Ovary (tissue), 7 donors: Measurements from ENCODE around the gene FAM8A1.

DNA sequence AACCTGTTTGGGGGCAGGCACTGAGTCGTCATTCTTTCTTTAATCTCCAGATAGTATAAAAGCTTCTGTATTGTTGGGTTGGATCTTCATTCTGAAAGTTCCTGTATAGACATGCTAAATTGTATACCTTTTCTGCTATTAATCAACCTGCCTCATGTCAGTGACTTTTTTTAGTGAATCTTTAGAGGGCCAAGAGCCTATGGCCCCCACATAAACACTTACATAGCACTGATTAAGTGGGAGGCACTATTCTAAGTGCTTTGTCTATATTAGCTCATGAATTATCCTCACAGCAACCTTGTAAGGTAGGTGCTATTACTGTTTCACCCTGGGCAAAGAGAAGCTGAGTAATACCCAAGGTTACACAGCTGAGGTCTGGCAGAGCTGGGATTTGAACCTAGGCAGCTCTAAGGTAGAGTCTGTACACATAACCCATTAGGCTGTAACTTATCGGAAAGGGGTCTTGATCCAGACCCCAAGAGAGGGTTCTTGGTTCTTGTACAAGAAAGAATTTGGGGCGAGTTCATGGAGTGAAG, 232.4 kb upstream of the DTNBP1 start:
- PRO-cap, 7 experiments = no peak in any of the 7 experiments
- RAMPAGE, long total RNA, 2 experiments = no peak in any of the 2 experiments

- PRO-cap, 7 experiments = no peak in any of the 7 experiments
- RAMPAGE, long total RNA, 2 experiments = no peak in any of the 2 experiments
Measured at GRCh38 chr6:16144380-16145804, 16.0 kb downstream of the MYLIP start.

GRCh38 chr6:16361839-16362612, 123.6 kb downstream of the GMPR start:
- PRO-cap, 7 experiments = peak in 1 of 7 experiments; most common plus-strand start chr6:16362135 (in 1)
- RAMPAGE, long total RNA, 2 experiments = no peak in any of the 2 experiments

GRCh38 chr6:16400012-16400815, 161.8 kb downstream of the GMPR start:
- PRO-cap, 7 experiments = no peak in any of the 7 experiments
- RAMPAGE, long total RNA, 2 experiments = no peak in any of the 2 experiments

DNA sequence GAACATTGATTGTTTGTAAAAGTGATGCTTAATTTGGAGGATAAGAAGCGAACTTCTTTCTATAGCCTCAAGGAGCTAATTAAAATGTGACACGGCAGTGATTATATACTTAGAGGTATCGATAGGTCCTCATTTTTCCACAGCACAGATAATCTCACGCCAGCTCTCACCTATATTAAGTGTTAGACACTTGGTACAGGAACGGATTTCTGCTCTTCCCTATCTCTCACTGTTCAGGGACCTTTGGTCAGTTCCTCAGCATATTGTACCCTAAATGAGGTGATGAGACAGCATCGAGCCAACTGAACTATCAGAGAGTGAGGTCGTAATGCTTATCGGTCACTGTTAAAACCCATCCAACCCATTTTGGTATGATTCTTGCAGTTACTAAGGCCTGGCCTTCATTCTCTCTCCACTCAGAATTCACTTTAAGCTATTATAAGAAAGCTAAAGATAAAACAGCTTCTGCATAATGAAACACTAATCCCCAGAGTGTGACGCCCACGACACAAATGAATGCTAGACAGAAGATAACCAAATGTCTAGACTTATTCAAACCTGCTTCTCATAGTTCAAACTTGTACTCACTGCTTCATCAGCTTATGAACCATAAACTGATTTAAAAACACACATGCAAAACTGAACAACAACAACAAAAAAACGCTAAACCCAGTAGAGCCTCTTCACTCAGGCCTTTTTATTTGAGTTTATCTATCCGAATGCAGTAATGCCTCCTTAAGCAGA, 175.8 kb downstream of the GMPR start:
- PRO-cap, 7 experiments = no peak in any of the 7 experiments
- RAMPAGE, long total RNA, 2 experiments = no peak in any of the 2 experiments

GRCh38 chr6:16419661-16420452, 181.5 kb downstream of the GMPR start:
- PRO-cap, 7 experiments = no peak in any of the 7 experiments
- RAMPAGE, long total RNA, 2 experiments = no peak in any of the 2 experiments

- PRO-cap, 7 experiments = no peak in any of the 7 experiments
- RAMPAGE, long total RNA, 2 experiments = no peak in any of the 2 experiments
Measured at GRCh38 chr6:16422133-16422602, 183.8 kb downstream of the GMPR start.

DNA sequence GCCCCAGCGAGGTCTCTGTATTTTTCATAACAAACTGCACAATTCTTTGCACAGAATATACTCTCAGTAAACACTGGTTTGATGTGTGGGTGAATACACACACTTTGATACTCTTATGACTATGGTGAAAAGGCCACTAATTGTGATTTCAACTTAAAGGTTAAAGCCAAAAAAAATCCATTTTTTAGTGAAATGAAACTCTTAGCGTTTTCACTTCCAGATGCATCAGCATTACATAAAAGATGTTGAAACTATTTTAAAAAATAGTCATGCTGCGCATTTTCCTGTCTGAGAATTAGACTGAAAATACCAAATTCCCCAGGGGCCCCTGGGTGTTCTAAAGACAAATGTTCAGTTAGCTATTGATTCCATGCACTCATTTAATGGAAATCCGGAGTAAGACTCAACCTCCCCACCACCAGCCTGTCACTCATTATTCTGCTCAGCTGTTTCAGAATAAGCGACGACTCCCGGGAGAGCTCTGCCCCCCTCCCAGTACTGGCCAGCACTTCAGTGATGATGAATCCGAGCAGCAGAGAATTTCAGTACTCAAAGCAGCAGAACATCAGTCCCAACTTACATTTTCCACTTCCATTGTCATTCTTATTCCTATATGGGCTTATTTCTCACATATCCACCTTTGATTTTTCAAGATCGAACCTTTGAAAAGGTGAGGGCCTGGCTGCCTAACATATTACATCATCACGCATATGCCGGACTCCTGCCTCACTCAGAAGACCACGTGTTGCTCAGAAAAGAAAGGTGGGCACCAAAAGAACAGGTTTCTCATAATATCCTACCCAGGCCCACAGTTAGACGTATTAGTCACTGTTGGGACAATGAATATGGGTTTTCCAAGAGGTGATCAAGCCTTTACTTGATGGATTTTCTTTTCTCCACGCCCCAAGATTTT, 169.3 kb downstream of the ATXN1 start:
- PRO-cap, 7 experiments = no peak in any of the 7 experiments
- RAMPAGE, long total RNA, 2 experiments = no peak in any of the 2 experiments

DNA sequence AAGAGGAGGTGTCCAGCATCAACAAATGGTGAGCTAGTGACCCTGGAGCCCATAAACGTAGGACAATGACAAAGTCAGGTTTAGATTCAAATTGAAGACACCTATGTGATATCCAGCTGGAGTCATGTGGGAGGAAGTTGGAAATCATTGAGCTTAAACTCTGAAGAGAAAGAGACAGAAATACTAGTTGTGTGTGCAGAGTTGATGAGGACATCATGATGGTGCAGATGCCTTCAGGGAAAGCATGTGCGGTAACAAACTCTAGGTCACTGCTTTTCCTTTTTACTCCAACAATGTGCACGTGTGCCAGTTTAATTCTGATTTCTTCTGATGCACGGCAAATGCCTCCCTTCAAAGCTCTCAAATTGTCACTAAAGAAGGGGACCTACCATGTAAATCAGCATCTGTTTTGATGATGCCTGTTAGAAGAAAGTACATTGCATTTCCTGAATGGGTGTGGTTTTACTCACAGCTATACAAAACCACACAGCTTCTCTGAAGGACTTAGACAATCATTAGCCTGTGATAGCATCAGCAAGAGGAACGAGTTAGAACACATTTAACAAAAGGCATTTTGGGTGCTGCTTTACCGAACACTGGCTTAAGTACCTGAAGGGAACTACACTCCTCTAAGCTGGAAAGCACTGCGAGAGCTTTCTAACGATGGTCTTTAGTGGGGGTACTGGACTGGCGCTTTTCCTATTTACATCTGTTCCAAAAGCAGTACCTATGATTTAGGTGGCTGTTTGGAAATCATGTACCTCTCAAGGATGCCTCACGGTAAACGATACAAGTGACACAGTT, 109.5 kb downstream of the ATXN1 start:
- PRO-cap, 7 experiments = no peak in any of the 7 experiments
- RAMPAGE, long total RNA, 2 experiments = no peak in any of the 2 experiments

DNA sequence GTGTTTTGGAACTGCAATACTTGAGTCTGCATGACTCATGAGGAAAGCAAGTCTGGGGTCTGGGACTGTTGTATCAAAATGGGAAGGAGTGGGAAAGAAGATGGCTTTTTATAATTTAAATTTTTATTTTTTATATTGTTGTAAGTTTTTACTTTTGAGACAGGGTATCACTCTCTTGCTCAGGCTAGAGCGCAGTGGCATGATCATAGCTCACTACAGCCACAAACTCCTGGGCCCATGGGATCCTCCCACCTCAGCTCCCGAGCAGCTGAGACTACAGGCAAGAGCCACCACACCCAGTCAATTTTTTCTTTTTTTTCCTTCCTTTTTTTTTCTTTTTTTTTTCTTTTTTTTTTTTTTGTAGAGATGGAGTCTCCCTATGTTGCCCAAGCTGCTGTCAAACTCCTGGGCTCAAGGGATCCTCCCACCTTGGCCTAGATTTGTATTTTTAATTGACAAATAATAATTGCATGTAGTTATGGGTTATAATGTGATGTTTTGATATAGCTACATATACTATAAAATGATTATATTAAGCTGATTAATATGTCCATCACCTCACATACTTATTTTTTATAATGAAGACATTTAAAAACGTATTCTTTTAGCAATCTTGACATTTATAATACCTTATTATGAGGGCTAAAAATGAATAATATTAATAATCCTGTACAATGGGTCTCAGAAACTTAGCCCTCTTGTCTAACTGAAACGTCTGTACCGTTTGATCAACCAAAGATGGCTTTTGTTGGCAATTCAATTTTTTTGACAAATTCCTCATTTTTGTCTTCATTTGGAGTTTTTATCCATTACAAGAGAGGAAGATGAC, 71.9 kb downstream of the ATXN1 start:
- PRO-cap, 7 experiments = no peak in any of the 7 experiments
- RAMPAGE, long total RNA, 2 experiments = no peak in any of the 2 experiments

GRCh38 chr6:16712692-16713437, 48.4 kb downstream of the ATXN1 start:
- PRO-cap, 7 experiments = no peak in any of the 7 experiments
- RAMPAGE, long total RNA, 2 experiments = no peak in any of the 2 experiments

DNA sequence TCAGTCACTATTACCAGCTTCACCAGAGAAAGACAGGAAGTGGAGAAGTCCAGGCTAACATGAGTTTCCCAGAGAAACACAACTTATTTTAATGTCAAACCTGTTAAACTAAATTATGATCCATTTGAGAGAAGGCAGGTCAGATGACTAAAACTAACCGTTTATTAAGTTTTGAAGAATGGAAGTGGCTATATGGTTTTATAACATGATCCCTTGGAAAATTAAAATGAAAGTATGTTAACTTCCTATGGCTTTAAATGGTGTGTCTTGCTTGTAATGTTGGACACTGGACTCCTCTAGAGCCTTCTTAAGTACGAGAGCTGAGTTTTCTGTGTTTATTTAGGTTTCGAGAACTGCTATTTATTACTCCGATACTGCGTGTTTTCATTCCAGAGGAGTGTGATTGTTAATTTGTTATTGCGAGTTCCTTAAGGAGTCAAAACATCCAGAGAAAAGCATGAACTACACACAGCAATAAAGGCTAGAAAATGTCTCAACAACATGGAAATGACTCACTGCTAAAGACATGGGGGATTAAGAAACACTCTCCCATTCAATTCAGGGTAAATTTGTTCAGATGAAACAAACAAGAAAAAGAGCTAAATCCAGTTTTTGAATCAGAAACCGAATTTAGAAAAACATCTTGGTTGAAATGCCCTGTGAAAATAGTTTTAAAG, 36.2 kb downstream of the ATXN1 start:
- PRO-cap, 7 experiments = peak in 3 of 7 experiments; most common plus-strand start position 439 of the sequence (in 1); most common minus-strand start position 309 of the sequence (in 3)
- RAMPAGE, long total RNA, 2 experiments = no peak in any of the 2 experiments

DNA sequence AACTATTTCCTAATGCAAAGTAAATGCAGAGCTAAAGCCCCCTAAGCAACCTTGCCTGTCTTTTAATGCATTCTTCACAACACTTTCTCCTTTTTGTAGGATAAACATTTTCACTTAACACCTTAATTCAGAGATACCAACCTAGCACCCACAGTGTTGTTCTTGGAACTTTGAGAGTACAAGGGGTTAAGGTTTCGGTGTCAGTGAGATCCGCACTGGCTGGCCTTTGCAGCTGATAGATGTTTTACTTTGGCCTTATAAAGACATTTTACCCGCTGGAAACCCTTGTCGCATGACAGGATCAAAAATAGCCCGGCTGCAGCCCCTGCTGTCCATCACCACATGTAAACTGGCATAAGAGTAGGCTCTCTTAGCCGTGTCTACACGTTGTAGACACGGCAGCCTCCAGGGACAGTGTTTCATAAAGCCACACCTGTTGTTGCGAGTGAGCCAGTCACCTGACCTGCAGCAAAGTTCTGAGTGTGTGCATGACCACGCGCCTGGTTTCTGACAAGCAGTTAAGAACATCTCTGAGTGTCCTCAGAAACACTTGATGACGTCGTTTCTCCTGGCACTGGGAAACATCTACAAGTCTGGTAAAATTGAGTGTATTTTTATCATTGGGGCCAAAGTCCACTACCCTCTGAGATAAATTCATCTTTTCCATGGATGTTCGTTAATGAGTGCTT, 8.5 kb downstream of the RBM24 start:
- PRO-cap, 7 experiments = peak in 3 of 7 experiments; most common plus-strand start position 617 of the sequence (in 1); most common minus-strand start position 509 of the sequence (in 2)
- RAMPAGE, long total RNA, 2 experiments = no peak in any of the 2 experiments

DNA sequence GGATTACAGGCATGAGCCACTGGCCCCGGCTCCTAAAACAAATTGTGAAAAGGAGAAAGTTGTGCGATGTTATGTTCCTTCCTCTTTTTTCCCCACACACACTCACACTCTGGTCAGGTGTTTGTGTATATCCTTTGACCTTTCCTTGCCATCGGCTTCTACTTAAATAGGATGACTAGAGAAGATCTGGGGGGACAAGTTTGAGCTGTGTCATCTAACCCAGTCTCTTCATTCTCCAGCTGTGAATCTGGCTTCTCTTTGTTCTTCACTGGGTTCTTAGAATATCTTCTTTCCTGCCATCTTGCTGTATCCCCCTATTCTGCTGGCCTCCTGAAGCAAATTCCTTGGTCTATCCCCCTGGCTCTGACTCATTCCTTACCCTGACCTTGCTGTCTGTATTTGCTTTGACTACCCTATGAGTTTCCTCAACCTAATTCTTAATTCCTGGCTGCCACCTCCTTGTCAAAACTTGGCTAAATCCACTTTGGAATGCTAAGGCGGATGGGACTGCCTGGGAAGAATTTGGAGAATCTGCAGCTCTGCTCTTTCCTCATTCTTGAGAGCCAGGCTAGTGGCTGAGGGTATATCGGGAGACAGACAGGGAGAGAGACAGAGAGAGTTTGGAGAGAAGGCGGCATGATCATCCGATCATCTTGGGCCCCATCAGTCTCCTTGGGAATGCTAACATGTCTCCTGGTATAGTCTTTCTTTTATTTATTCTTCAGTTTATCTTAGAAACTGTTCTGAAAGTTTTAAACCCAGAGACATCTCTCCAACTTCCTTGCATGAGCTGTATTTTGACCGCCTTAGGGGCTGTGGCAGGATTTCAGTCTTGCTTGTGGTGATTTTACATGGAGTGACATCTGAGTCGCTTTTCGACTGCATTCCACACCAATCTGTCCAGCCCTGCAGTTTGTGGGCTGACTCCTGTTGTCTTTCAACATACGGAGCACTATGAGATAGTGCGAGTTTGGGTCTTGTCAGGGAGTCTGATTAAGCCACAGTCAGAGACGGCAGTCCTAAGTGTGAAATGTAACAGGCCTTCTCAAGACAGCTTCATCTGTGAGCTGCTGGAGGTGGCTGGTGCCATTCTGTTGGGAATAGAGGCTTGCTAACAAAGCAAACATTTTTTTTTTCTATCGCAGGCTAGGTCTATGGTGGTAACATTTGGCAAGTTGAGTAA, 24.5 kb downstream of the CAP2 start:
- PRO-cap, 7 experiments = peak in 1 of 7 experiments; most common plus-strand start position 612 of the sequence (in 1); most common minus-strand start position 324 of the sequence (in 1)
- RAMPAGE, long total RNA, 2 experiments = no peak in any of the 2 experiments

GRCh38 chr6:17473540-17474121, 80.2 kb downstream of the CAP2 start:
- PRO-cap, 7 experiments = no peak in any of the 7 experiments
- RAMPAGE, long total RNA, 2 experiments = no peak in any of the 2 experiments

DNA sequence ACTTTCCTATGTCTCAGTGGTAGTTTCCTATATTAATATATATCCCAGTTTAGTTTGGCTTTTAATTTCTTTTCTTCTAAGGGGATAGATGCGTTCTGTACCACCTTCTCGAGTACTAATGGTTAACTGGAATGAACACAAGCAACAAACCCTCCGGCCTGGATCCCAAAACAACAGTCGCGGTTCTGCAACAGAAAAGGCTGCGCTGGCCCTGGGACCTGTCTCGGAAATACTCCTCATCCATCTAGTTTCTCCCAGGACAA, 353 bp upstream of the FAM8A1 start:
- PRO-cap, 7 experiments = peak in 2 of 7 experiments; most common plus-strand start position 173 of the sequence (in 1)
- RAMPAGE, long total RNA, 2 experiments = no peak in any of the 2 experiments

- PRO-cap, 7 experiments = peak in 7 of 7 experiments; most common plus-strand start chr6:17600352 (in 7); most common minus-strand start chr6:17600210 (in 7)
- RAMPAGE, long total RNA, 2 experiments = no peak in any of the 2 experiments
Measured at GRCh38 chr6:17600081-17600436, at the start of gene FAM8A1. Gene FAM8A1, plus strand, starts transcription at chr6:17600302.

DNA sequence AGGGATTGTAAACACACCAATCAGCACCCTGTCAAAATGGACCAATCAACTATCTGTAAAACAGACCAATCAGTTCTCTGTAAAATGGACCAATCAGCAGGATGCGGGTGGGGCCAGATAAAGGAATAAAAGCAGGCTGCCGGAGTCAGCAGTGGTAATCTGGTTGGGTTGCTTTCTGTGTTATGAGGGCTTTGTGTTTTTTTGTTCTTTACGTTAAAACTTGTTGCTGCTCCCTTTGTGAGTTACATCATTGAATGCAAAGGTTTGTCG, 22.6 kb upstream of the NUP153 start:
- PRO-cap, 7 experiments = no peak in any of the 7 experiments
- RAMPAGE, long total RNA, 2 experiments = no peak in any of the 2 experiments

GRCh38 chr6:17811004-17811560, 104.4 kb upstream of the NUP153 start:
- PRO-cap, 7 experiments = no peak in any of the 7 experiments
- RAMPAGE, long total RNA, 2 experiments = no peak in any of the 2 experiments

- PRO-cap, 7 experiments = no peak in any of the 7 experiments
- RAMPAGE, long total RNA, 2 experiments = no peak in any of the 2 experiments
Measured at GRCh38 chr6:17830980-17831471, 124.3 kb upstream of the NUP153 start.